ENCODE data around the genes SRGAP2 and IL19.

GRCh38 chr1:205961997-205962586 lies 18.8 kb upstream of the SLC26A9 start:
- PRO-cap = unidirectional peak, minus-strand start at chr1:205962073; unidirectional peak, plus-strand start at chr1:205962502

DNA sequence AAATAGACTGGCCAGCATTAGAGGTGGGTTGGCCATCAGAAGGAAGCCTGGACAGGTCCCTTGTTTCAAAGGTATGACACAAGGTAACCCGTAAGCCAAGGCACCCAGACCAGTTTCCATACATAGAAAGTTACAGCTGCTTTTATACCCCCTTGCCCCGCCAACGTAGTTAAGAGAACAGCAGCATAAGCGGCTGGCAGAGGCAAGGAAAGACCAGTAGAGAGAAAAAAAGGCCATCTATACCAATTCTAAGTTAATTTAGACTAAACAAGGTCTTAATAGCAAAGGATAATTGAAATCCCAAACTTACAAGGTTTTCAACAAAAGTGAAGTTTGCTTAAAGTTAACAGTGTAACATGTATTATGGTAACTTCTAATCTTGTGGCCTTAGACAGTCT lies 697 bp downstream of the RHEX start:
- PRO-cap = no peak

DNA sequence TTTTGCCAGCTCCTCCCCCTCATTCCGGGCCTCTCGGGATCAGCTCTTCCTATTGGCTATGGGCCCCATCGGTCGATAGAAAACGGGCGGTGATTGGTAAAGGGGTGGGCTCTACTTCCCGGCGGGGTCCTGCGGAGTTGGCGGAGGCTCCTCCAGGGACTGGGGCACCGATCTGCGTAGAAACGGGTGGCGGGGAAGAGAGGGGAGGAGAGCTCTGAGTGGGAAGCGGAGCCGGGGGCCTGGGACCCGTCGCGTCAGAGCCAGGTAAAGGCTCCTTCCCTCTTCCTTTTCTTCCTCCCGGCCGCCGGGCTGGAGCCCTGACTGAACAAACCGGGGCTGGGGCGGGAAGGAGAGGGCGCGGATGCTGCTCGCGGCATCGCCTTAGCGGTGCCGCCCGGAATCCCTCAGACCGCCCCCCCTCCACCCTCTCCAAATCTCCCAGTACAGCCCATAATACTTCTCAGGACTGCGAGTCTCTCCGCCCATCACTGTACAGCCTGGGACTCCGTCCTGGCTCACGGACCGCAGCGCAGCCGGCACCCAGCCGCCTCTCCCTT lies at the start of gene SRGAP2:
Gene SRGAP2, plus strand, starts transcription at position 155 of the 557 bp plus-strand sequence.
- PRO-cap = unidirectional peak, plus-strand start at position 116 of the sequence; unidirectional peak, plus-strand start at position 328 of the sequence

DNA sequence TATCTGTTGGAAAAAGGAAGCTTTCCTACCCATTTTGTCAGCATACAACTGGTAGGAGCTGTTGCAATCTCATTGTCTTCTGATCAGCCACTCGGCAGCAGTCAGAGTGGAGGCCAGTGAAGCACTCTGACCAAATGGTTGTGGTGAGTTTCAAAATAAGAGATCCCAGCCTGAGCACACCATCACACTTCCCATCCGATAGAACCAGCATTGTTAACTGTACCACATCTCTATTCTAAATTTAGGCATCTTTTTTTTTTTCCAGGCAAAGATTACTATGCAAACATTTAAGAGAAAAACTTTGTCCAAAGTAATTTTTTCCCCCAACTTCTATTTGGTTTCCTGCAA lies 90.1 kb upstream of the IKBKE start:
- PRO-cap = no peak

GRCh38 chr1:206512516-206513188 lies 5.3 kb downstream of the RASSF5 start:
- PRO-cap = no peak

- PRO-cap = no peak
These were observed 6.3 kb downstream of the RASSF5 start for GRCh38 chr1:206513205-206514523.

DNA sequence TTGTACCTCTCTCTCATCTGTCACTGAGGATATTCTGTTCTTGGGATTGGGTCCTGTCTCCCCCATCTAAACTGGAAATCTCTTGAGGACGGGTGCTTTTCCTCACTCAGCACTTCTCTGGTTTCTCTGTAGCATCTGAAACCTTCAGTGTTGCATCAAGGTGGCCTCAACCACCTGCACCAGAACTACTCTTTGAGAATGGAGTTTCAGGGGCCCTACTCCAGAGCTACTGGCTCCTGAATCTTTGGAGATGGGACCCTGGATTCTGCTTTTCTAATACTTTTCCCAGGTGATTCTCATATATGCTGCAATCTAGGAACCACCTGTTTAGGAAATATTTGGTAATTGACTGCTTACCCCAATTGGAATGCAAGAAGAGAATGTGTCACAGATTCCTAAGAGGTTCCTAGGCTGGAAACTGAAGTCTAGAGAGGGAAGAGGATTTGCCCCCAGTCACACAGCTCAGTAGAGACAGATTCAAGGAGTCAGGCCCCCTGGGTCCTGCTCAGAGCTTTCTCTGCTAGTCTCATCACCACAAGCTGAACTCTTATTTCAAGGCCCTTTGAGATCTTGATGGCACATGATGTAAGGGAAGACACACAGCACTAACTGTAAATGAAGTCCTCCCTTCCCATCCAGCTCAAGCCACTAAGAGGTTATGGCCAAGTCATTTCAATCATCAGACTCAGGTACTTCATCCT lies 48.7 kb downstream of the EIF2D start:
- PRO-cap = no peak

GRCh38 chr1:206568727-206569533 lies 43.3 kb downstream of the EIF2D start:
- PRO-cap = no peak

DNA sequence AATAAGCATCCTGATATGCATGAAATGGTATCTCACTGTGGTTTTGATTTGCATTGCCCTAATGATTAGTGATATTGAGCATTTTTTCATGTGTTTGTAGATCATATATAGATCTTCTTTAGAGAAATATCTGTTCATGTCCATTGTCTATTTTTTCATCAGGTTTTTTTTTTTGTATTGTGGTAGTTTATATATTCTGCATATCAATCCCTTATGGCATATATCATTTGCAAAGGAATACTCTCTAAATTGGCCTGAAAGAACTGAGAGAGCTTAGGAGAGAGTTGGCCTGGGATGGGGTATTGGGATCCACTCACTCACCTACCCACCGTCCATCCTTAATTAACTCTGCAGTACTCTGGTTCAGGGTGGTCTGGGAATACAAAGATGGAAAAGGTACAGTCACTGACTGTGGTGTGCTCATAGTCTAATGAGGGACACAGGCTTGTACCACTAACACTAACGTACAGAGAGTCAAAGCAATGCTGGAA lies 41.1 kb downstream of the EIF2D start:
- PRO-cap = no peak

GRCh38 chr1:206577388-206577968 lies 34.8 kb downstream of the EIF2D start:
- PRO-cap = no peak

GRCh38 chr1:206630969-206631500 lies 4.3 kb upstream of the DYRK3 start:
- PRO-cap = no peak

DNA sequence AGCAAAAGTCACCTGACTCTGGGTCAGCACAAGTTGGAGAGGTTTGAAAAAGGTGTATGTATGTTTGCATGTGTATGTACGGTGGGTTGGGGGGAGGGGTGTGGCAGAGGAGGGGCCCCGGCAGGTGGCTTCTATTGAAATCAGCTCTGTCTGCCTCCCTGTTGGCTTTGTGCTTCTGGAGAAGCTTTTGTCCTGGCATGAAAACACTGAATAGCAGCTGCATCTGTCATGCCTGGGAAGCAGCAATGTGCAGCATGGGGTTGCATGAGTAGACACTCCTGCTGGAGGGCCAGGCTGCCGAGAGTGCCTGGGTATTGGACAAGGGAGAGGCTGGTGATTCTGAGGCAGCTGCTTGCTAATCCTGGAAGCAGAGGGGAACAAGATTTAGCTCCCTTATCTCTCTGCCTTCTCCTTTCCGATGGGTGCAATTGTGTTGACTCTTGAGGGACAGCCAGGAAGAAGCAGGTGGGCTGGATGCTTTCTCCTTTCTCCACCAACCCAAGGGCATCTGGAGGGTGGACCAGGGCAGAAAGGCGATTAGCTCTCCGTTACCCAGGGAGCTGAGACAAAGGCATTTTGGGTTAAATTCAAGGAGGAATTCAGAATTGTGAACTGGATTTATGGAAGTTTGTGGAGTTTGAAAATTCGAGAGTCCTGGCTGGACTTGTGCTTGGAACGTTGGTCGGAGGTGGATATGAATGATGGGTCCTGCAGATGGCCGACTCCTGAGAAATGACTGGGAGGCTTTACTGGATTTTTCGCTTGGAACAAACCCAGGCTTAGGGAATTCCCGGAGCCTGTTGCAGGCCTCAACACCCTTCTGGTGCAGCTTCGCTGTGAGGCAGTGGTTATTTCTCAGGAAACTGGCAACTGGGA lies 20.7 kb downstream of the MAPKAPK2 start:
- PRO-cap = no peak

GRCh38 chr1:206724179-206724671 lies 39.5 kb downstream of the MAPKAPK2 start:
- PRO-cap = no peak

- PRO-cap = no peak
These were observed 41.0 kb upstream of the IL19 start for GRCh38 chr1:206729257-206730362.

DNA sequence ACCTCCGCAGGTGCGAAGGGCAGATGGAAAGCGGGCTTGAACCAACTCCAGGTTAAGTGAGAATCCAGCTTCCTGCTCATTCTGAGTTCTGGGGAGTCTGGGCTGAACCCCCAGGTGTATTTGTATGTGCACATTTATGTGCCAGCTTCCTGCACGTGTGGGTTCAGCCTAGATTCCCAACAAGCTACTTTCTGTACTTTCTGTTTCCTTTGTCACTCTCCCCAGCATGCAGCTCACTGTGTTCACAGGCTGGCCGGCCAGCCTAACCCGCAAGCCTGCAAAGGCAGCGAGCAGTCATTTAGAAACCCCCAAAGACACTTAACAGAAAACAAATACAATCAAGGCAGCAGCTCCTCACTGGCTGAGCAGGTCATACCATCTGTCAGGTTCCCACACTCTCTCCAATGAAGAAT lies 1.2 kb upstream of the IL19 start:
- PRO-cap = no peak

- PRO-cap = no peak
These were observed at the start of gene IL19 for GRCh38 chr1:206770453-206770954. IL19 (plus strand) TSS chr1:206770773.

DNA sequence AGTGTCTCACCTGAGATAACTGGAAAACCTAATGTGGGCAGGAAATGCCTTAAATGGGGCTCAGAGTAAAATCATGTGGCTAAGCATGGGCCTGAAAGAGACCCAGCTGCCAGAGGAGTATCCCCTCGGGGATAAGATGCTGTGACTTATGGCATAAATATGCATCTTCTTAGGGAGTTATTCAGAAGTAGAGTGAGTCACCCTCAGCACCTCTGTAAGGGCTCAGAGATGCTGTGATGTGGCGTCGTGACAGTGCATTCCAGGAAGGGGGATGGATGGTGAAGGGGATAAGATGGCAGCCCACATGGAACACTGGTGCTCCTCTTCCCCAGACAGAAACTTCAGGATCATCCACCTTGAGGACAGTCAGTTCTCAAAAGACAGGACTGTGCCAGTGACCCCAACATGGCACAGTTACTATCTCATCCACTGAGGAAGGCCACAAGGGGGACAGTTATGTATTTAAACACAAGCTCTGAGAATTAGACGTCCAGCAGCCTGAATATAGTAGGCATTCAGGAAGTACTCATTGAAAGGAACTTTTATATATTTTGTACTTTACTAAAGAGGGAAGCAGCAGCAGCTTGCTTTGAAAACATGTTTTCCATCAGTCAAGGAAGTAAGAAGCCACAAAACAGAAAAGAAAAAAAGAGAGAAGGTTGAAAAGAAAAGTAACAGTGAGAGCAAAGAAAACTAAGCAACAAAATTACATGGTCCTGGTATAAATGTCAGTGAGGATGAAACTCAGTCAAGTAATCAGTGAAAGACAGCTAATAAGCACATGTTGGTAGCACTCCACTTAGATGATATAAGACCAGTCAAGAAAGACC lies 8.3 kb downstream of the IL24 start:
- PRO-cap = no peak

- PRO-cap = no peak
These were observed 5.3 kb upstream of the PIGR start for GRCh38 chr1:206951369-206952155.

DNA sequence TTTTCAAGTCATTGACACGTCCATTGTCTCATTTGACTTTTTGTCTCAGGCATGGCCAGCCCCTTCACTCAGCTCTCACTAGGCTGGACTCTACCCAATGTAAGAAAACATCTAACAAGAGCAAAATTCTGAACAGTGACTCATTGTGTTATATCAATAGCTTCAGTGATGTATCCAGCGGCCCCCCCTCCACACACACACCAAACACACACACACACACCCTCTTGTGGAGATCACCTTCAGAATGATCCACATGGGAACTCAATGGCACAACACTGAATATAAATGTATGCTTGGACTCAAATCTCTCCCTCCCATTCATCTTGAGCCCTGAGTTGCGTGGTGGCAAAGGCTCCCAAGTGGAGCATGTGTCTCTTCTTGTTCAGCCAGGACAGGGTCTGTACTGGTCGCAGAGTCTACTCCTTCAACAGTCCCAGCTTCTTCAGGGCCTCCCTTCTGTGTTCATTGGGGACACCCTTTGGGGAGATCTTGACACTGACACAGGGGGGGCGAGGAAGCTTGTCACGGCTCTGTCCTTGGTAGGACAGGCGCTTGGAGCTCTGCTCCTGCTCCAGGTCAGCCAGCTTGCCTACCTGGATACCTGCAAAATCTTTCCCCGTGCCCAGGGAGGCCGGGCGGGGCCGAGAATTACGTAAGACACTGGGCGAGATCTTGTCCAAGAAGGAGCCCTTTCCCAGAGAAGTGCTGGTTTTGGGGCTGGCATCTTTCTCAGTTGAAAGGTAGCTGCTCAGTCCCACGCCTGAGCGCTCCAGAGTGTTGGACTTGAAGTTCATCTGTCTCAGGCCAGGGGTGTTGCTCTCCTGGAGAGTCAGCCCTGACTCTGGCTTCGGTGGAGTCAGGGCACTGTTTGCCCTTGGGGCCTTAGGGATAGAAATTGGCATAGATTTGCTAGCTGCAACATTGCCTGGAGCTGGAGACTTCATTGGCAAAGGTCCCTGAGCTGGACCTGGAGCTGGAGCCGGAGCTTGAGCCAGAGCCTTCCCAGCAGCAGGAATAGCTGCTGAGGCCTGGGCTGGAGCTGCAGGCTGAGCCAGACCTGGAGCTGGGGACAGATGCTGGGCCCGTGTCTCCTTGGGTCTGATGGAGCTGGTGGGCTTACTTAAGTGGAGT lies 10.6 kb downstream of the C1orf116 start:
- PRO-cap = no peak

GRCh38 chr1:207046051-207047175 lies 4.6 kb downstream of the YOD1 start:
- PRO-cap = no peak

Data from fallopian tube (tissue), 1 donor.